GM12878 (cell line): Measurements from ENCODE around the gene FEV.

GRCh38 chr2:217770297-217770859, 232.4 kb downstream of the TNS1 start:
- RAMPAGE, long total RNA = no peak
- RRBS, 2 experiments = no CpG with 5 or more reads among the region's 3 CpGs
CAGE:
- cytosol, long polyA minus RNA = no peak
- cytosol, long polyA plus RNA = no peak
- long polyA plus RNA = no peak
- nucleolus, long total RNA = no peak
- nucleus, long polyA plus RNA = no peak
- nucleus, long total RNA = no peak

DNA sequence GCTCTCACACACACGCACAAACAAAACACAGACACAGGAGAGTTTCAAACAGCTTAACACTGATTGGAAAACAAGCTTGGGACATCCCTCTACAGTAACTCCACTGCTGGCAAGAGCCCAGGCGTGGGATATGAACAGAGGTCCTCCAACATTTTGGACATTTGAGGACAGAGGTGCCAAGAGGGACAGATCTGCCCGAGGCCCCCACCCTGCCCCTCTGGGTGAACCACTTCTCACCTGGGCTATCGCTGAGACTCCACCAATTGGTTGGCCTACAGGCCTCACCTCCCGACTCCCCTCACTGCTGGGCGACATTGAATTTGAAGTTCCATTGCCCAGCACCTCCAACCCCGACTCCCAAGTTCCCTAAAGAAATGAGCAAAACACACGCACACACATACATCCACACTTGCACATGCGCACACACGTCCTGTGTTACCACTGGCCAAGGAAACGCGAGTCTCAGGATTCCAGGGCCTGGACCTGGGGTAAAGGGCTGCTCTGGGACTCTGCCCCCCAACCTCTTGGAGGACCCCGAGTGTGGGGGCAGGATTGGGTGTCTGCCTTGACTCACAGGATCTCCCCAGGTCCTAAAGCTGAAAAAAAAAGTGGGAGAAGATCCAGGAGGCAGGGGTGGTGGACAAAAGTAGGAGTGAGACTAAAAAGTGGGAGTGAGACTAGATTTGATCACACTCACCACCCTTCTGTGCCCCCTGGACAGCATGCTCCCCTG, 202.5 kb downstream of the TNS1 start:
- RAMPAGE, long total RNA = no peak
- RRBS, 2 experiments = no CpG with 5 or more reads among the region's 13 CpGs
CAGE:
- cytosol, long polyA minus RNA = no peak
- cytosol, long polyA plus RNA = no peak
- long polyA plus RNA = no peak
- nucleolus, long total RNA = no peak
- nucleus, long polyA plus RNA = no peak
- nucleus, long total RNA = no peak

GRCh38 chr2:217803605-217803870, 199.3 kb downstream of the TNS1 start:
- RAMPAGE, long total RNA = no peak
- RRBS, 2 experiments = no CpG with 5 or more reads among the region's 3 CpGs
CAGE:
- cytosol, long polyA minus RNA = no peak
- cytosol, long polyA plus RNA = no peak
- long polyA plus RNA = no peak
- nucleolus, long total RNA = no peak
- nucleus, long polyA plus RNA = no peak
- nucleus, long total RNA = no peak

DNA sequence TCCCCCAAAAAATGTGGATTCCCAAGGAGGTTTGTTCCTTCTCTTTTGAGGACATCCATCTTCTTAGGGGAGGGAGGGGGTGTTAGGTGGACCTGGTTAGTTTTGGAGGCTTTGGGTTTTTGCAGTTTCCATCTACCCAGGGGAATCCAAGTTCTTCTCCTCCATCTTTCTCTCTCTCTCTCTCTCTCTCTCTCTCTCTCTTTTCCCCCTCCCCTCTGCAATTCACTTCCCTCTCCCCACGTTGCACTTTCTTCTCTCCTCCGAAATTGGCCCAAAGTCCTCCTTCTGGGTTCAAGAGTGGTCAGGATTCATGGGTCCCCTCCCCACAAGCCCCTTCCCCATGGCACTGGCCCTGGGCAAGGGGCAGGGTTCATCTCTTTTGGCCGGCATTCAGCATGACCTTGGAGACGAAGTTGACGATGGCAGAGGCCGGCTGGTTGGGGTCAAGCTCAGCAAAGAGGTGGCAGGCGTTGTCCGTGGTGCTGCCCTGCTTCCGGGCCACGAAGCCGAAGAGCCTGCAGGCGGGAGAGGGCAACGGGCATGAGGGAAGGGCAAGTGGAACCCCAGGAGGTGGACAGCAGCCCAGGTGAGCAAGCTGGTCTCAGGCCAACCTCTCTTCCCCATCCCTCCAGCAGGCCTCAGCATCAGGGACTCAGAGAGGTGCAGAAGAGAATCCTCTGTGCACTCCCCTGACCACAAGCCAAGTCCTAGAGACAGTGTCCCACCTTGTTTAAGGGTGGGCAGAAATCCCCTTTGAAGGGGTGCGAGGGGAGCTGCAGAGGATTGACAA, 198.5 kb downstream of the TNS1 start:
- RAMPAGE, long total RNA = no peak
- RRBS, 2 experiments = 57 to 69% methylated on average over 1 to 3 of the region's 14 CpGs
CAGE:
- cytosol, long polyA minus RNA = no peak
- cytosol, long polyA plus RNA = no peak
- long polyA plus RNA = no peak
- nucleolus, long total RNA = no peak
- nucleus, long polyA plus RNA = no peak
- nucleus, long total RNA = no peak

DNA sequence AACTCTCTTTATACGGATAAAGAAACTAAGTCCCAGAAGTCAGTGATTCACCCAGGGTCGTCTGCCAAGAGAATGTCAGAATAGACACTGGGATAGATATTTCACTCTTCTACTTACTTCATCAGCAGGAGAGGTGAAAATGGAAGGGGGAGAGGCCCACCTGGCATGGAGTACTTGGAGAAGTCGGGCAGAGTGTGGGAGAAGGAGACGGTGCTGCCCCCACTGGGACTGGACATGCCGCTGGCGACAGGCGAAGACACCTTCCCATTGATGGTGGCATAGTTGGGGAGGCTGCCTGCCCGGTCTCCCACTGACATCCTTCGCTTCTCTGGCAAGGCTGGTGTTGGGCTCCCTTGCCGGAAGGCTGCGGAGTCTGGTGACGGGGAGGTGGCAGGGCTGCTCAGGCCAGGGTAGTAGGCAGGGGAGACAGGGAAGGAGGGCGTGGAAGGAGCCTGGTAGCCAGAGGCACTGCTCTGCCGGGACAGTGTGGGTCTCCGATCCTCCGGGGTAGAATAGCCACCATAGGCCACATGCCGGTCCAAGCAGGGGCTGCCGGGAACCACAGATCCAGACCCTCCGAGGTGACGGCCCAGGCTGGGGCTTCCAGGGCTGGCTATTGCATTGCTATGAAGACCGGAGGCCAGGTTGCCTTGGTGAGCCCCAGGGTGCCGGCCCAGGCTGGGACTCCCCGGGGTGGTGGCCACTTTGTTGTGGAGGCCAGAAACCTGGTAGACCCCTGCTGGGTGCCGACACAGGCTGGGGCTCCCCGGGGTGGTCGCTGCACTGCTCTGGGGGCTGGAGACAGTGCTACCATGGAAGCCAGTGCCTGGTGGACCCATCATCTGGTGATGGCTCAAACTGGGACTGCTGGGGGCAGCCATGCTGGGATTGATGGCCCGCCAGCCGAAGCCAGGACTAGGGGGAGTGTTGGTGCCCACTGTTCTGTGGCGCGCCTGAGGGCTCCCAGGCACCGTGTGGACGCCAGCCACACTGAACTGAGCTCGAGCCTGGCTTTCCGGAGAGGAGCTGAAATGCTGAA, 184.9 kb downstream of the TNS1 start:
- RAMPAGE, long total RNA = no peak
- RRBS, 2 experiments = 37 to 46% methylated on average over 10 to 12 of the region's 34 CpGs
CAGE:
- cytosol, long polyA minus RNA = no peak
- cytosol, long polyA plus RNA = no peak
- long polyA plus RNA = no peak
- nucleolus, long total RNA = no peak
- nucleus, long polyA plus RNA = no peak
- nucleus, long total RNA = no peak

DNA sequence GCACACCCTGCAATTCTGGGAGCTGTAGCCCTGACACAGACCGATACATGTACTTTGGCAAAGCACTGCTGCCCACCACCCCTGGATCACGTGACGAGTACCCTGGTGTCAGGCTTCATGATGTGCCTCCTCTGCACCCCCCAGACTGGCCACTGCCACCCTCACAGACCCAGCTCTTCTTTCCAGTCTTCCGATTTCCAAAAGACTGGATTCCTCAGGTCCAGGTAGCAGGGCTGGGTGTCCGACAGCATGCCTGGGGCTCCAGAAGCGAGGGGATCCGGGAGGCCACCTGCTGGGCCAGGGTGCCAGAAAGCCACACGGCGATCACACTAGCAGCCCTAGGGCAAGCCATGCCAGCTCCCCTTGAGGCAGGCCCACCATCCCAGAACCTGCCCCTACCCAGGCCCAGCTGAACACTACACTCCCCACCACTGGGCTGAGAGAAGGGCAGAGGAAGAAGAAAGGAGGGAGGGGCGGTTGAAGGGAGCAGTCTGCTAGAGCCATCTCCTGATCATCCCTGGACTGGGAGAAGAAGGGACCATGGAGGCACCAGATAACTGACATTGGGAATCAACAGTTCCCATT, 163.1 kb downstream of the TNS1 start:
- RAMPAGE, long total RNA = no peak
- RRBS, 2 experiments = no CpG with 5 or more reads among the region's 10 CpGs
CAGE:
- cytosol, long polyA minus RNA = no peak
- cytosol, long polyA plus RNA = no peak
- long polyA plus RNA = no peak
- nucleolus, long total RNA = no peak
- nucleus, long polyA plus RNA = no peak
- nucleus, long total RNA = no peak

GRCh38 chr2:217902460-217903391, 100.1 kb downstream of the TNS1 start:
- RAMPAGE, long total RNA = no peak
- RRBS, 2 experiments = no CpG with 5 or more reads among the region's 21 CpGs
CAGE:
- cytosol, long polyA minus RNA = no peak
- cytosol, long polyA plus RNA = no peak
- long polyA plus RNA = no peak
- nucleolus, long total RNA = no peak
- nucleus, long polyA plus RNA = no peak
- nucleus, long total RNA = no peak

DNA sequence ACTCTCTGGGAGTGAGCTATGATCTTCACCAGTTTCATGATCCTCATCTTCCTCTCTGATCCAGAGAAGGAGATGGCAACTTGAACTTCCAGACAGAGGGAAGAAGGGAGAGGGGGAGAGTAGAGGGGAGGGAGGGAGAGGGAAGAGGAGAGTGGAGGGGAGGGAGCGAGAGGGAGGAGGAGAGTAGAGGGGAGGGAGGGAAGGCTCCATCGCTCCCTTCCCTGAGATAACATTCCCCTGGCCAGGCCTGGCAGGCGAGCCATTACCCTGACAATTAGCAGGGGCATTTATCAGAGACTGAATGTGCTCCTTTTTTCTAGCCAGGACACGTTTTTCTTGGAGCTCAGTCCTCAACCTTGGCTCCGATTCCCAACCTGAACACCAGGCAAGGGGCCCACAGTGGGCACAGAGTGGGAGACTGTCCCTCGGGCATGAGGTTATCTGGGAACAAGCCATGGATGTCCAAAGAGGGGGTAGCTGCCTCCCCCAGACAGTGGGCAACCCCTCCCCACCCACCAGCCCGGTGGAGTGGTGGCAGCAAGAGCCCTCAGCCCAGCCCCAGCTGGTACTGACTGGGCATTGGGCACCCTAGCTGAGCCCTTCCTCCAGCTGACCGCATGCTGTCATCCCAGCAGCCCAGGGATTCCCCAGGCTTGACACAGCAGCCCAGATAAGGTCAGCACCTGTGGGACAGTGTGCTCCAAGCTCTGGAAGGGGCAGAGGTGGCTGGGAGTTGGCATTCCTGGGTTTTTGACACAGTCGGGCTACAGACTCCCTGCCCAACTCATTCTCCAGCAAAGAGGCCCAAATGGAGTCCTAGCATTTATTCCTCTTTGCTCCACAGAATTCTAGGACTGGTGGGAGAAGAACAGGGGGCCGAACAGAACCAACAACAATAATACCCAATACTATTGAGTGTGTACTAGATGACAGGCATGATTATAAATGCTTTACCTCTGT, 81.7 kb downstream of the TNS1 start:
- RAMPAGE, long total RNA = no peak
- RRBS, 2 experiments = no CpG with 5 or more reads among the region's 10 CpGs
CAGE:
- cytosol, long polyA minus RNA = no peak
- cytosol, long polyA plus RNA = no peak
- long polyA plus RNA = no peak
- nucleolus, long total RNA = no peak
- nucleus, long polyA plus RNA = no peak
- nucleus, long total RNA = no peak

DNA sequence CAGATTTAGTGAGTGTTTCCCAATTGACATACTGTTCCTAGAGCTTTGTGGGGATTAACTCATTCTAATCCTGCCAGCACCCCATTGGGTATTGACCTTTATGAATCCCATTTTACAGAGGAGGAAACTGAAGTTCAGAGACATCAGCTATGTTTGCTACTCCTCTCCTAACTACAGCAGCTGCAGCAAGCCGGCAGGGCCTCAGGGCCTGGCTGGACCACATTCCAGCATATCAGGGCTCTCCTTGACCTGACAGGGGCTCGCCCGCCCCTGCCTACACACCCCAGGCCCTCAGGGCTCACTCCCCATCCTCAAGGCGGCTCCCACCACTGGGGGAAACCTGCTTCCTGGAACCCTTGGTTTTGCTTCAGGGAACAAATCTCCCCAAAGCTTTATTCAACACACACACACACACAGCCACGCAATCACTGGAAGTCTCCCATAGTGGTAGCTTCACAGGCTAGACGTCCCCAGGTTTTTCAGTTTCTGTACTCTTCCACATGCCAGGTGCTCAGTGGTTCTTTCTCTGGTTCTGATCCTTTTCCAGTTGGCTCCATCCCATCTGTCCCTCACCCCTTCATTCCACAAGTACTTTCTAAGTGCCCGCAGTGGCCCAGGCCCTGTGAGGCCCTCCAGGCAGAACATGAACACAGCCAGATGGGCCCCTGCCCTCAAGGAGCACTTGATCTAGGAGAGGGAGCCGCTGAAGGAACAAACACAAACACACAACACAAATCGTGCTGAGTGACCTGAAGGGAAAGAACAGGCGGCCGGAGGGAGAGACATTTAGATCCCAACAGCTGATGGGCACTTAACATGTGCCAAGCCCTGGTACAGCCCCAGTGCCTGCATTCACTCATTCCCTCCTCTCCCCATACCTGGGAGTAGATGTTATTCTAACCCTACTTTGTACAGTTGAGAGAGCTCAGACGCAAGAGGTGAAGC, 51.2 kb downstream of the TNS1 start:
- RAMPAGE, long total RNA = no peak
- RRBS, 2 experiments = no CpG with 5 or more reads among the region's 12 CpGs
CAGE:
- cytosol, long polyA minus RNA = no peak
- cytosol, long polyA plus RNA = no peak
- long polyA plus RNA = no peak
- nucleolus, long total RNA = no peak
- nucleus, long polyA plus RNA = no peak
- nucleus, long total RNA = no peak

DNA sequence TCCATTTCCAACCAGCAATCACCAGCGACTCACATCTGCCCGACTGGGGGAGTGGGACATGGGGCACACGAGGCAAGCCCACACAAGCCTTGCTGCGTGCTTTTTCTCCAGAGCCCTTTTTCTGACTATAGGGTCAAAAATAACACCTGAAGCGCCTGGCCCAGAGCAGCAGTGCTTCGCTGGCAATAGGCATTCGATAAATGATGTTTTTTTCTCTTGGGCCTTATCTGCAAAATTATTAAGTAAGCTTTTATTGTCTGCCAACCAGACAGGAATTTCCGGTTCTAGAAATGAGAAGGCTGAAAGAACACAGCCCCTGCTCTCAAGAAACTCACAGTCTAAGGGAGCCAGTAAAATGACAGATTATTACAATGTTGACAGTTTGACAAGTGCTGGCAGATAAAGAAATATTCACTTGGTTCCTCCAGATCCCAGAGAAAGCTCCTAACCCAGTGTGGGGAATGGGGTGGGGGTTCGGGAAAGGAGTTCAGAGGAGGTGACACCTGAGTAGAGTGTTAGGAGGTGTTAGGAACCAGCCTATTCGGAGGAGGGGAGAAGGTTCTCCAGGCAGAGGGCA, 2.8 kb upstream of the TMBIM1 start:
- RAMPAGE, long total RNA = no peak
- RRBS, 2 experiments = no CpG with 5 or more reads among the region's 10 CpGs
CAGE:
- cytosol, long polyA minus RNA = no peak
- cytosol, long polyA plus RNA = no peak
- long polyA plus RNA = no peak
- nucleolus, long total RNA = no peak
- nucleus, long polyA plus RNA = no peak
- nucleus, long total RNA = no peak

DNA sequence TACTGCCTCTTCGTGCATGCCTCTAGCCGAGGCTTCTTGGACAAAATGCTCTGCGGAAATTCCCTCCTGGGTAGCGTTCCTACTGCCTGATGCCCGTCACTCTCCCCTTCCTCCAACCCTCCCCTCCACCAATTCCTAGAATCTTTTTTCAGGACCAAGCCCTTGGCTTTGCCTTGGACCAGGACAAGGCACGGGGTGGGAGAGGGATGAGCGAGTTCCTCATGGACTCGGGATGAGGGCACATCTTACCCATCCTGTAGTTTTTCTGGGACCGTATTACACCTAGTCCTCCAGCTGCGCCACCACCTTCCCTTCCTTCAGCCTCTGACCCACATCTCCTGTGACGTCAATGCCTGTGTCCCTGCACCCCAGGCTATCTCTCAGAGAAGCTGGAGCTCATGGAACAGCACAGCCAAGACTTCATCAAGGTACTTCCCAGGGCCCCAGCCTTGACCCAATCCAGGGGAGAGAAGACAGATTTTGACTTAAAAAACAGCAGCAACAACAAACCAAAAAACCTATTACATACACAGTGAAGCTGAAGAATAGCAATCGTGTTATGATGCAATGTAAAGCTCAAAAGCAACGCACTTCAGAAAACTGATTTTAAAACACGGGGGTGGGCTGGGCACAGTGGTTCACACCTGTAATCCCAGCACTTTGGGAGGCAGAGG, 1.1 kb downstream of the CATIP start:
- RAMPAGE, long total RNA = no peak
- RRBS, 2 experiments = no CpG with 5 or more reads among the region's 14 CpGs
CAGE:
- cytosol, long polyA minus RNA = no peak
- cytosol, long polyA plus RNA = no peak
- long polyA plus RNA = no peak
- nucleolus, long total RNA = no peak
- nucleus, long polyA plus RNA = no peak
- nucleus, long total RNA = no peak

GRCh38 chr2:218405744-218406799, 6.4 kb downstream of the CTDSP1 start:
- RAMPAGE, long total RNA = no peak
- RRBS, 2 experiments = 1 to 3% methylated on average over 23 of the region's 65 CpGs
CAGE:
- cytosol, long polyA minus RNA = no peak
- cytosol, long polyA plus RNA = no peak
- long polyA plus RNA = no peak
- nucleolus, long total RNA = start-site peak on the plus strand at chr2:218405834-218405838, 98 reads; start-site peak on the plus strand at chr2:218405900-218405913, 20 reads
- nucleus, long polyA plus RNA = no peak
- nucleus, long total RNA = no peak

- RAMPAGE, long total RNA = no peak
- RRBS, 2 experiments = no CpG with 5 or more reads among the region's 5 CpGs
CAGE:
- cytosol, long polyA minus RNA = no peak
- cytosol, long polyA plus RNA = no peak
- long polyA plus RNA = no peak
- nucleolus, long total RNA = no peak
- nucleus, long polyA plus RNA = no peak
- nucleus, long total RNA = no peak
These were observed 9.2 kb upstream of the PLCD4 start for GRCh38 chr2:218598402-218598968.

GRCh38 chr2:218636526-218637235, 22.7 kb downstream of the ZNF142 start:
- RAMPAGE, long total RNA = no peak
- RRBS, 2 experiments = no CpG with 5 or more reads among the region's 5 CpGs
CAGE:
- cytosol, long polyA minus RNA = no peak
- cytosol, long polyA plus RNA = no peak
- long polyA plus RNA = no peak
- nucleolus, long total RNA = no peak
- nucleus, long polyA plus RNA = no peak
- nucleus, long total RNA = no peak

GRCh38 chr2:218860144-218860629, 582 bp downstream of the WNT6 start:
- RAMPAGE, long total RNA = no peak
- RRBS, 2 experiments = 5% methylated on average over 5 to 10 of the region's 19 CpGs
CAGE:
- cytosol, long polyA minus RNA = no peak
- cytosol, long polyA plus RNA = no peak
- long polyA plus RNA = no peak
- nucleolus, long total RNA = no peak
- nucleus, long polyA plus RNA = no peak
- nucleus, long total RNA = no peak

DNA sequence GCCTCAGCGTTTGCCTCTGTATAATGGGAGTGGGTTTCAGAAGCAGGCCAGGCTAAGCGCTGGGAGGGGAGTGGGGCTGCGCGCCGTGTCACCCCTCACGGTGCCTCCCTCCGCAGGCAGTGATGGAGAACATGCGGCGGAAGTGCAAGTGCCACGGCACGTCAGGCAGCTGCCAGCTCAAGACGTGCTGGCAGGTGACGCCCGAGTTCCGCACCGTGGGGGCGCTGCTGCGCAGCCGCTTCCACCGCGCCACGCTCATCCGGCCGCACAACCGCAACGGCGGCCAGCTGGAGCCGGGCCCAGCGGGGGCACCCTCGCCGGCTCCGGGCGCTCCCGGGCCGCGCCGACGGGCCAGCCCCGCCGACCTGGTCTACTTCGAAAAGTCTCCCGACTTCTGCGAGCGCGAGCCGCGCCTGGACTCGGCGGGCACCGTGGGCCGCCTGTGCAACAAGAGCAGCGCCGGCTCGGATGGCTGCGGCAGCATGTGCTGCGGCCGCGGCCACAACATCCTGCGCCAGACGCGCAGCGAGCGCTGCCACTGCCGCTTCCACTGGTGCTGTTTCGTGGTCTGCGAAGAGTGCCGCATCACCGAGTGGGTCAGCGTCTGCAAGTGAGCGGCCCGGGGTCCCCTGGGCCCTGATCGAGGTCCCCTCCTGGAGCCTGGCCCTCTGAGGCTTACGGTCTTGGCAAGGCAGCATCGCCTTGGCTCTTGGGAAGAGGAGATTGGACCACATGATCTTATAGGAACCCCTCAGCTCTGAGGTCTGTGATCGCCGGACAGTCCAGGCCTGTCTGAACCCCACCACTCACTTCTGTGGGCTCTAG, 12.2 kb downstream of the WNT10A start:
- RAMPAGE, long total RNA = no peak
- RRBS, 2 experiments = no CpG with 5 or more reads among the region's 76 CpGs
CAGE:
- cytosol, long polyA minus RNA = start-site peak on the plus strand centred at position 129 of the sequence, 9 bp wide, 20 reads
- cytosol, long polyA plus RNA = no peak
- long polyA plus RNA = no peak
- nucleolus, long total RNA = start-site peak on the plus strand centred at position 162 of the sequence, 86 bp wide, 24 reads; start-site peak on the plus strand centred at position 613 of the sequence, 138 bp wide, 26 reads
- nucleus, long polyA plus RNA = no peak
- nucleus, long total RNA = no peak

GRCh38 chr2:218961188-218962257, 2.1 kb downstream of the CDK5R2 start:
- RAMPAGE, long total RNA = no peak
- RRBS, 2 experiments = 28 to 68% methylated on average over 9 to 11 of the region's 32 CpGs
CAGE:
- cytosol, long polyA minus RNA = no peak
- cytosol, long polyA plus RNA = no peak
- long polyA plus RNA = no peak
- nucleolus, long total RNA = no peak
- nucleus, long polyA plus RNA = no peak
- nucleus, long total RNA = no peak

DNA sequence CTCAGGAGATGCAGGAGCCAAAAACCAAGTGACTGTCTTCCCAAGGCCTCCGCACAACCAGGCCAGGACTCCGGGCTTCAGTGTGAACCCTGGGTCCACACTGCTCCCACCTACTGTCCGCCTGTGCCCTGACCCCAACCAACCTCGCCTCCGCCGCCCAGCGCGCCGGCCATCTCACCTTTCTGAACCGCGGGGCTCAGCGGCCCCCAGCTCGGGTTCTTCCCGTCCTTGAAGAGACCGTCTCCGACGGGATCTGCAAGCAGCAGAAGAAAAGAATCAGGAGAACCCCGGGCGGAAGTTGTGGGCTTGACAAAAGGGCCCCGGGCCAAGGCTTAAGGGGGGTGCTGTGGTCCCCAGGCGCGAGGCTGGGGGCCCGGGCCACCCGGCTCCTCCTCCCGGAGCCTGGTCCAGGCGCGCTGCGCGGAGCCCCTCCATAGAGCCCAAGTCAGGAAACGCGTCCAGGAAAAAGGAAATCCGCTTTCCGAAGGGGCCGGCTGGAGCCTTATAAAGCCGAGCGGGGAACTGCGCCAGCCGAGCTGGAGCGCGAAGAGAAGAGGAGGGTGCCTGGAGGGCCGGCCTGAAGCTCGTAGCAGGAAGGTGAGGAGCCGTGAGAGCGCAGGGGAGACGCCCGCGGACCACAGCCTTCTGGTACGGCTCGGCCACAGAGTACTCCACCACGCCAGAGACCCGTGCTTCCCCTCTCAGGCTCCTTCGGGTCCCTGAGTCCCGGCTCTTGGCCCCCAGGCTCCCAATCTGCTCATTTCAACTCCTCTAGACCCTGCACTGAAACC, 736 bp downstream of the FEV start:
- RAMPAGE, long total RNA = no peak
- RRBS, 2 experiments = 6 to 10% methylated on average over 22 of the region's 53 CpGs
CAGE:
- cytosol, long polyA minus RNA = no peak
- cytosol, long polyA plus RNA = no peak
- long polyA plus RNA = no peak
- nucleolus, long total RNA = no peak
- nucleus, long polyA plus RNA = no peak
- nucleus, long total RNA = no peak

GRCh38 chr2:218984844-218985968, at the start of gene FEV:
Gene FEV, minus strand, starts transcription at chr2:218985184.
- RAMPAGE, long total RNA = no peak
- RRBS, 2 experiments = 5 to 19% methylated on average over 29 of the region's 85 CpGs
CAGE:
- cytosol, long polyA minus RNA = no peak
- cytosol, long polyA plus RNA = no peak
- long polyA plus RNA = no peak
- nucleolus, long total RNA = no peak
- nucleus, long polyA plus RNA = no peak
- nucleus, long total RNA = no peak